Epithelial cell of esophagus (primary cell): Measurements from ENCODE around the genes TMEM82 and FBLIM1.

GRCh38 chr1:15387968-15388870, 21.5 kb upstream of the EFHD2 start:
- RRBS: no CpG with 5 or more reads among the region's 19 CpGs

DNA sequence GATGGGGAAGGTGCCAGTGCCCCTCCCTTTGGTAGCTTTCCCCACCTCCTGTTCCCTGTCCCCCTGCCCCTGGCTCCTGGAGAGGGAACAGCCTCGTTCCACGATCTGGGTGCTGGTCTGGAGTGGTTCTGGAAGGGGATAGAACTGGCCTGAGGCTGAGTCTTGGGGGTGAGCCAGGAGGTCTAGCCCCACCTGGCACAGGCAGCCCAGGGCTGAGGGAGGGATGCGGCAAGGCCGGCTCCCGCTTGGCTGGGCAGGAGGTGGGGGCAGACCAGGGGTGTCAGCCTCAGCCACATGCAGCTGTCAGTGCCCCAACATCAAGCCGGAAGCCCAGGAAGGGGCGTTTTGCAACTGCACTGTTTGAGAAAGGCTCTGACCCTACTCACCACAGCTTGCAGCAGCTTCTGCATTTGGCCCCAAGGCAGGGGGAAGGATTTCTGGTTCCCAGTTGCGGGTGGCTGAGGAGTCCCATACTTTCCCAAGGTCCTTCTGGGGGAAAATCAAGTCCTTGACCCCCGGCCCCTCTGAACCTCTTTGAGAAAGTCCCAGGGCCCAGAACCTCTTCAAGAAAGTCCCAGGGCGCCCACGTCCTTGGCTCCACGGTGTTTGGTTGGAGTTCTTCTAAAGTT, 1.9 kb downstream of the EFHD2 start:
- RRBS: 13% methylated on average over 3 of the region's 12 CpGs

GRCh38 chr1:15414959-15415357, 5.3 kb downstream of the EFHD2 start:
- RRBS: no CpG with 5 or more reads among the region's 4 CpGs

DNA sequence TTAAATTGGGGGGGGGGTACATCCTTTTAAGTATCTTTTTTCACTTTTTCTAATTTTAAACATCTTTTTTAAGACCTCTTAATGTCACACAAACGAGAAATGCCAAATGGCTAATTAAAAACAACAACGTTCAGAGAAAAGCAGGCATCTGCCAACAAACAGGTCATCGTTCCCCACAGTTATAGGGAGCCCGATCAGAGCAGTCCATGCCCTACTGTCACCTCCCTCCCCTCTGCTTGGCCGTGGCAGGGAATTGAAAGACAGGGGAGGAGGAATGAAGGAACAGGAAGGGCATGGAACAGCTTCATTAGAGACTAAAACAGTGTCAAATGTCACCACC, 3.7 kb downstream of the CELA2A start:
- RRBS: no CpG with 5 or more reads among the region's 5 CpGs

- RRBS: no CpG with 5 or more reads among the region's 11 CpGs
Observed at GRCh38 chr1:15507516-15508296, 16.3 kb downstream of the CASP9 start.

DNA sequence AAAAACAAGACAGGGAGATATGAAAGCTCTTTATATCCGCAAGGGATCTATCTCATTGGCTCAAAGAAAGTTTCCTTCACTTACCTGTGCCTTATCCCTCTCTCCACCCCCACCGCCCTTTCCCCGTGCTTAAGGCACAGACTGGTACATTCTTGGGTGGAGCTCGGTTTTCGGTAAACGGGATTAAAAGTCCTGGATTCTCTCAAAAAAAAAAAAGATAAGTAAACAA, 627 bp upstream of the DNAJC16 start:
- RRBS: no CpG with 5 or more reads among the region's 6 CpGs

DNA sequence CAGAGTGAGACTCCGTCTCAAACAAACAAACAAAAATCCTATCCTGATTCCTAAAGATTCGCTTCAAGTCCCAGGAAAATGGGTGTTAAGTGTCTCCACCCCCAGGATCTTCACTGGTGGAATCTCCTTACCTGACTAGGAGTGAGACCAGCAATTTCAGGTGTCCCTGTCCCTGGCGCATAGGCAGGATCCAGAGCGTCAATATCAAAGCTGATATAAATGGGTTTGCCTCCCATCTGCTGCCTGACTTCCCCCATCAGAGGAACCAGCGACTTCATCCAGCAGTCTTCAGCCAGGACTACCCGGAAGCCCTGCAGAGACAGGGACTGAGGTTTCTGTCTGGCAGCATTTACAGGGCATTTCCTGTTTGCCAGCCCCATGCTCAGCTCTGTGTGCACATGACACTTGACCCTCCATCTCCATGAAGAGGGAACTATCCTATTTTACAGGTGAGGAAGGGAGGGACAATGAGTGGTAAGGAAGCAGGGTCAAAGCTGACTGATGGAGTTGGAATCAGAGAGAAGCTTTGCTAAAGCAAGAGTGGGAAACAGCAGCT, 7.2 kb downstream of the AGMAT start:
- RRBS: no CpG with 5 or more reads among the region's 6 CpGs

DNA sequence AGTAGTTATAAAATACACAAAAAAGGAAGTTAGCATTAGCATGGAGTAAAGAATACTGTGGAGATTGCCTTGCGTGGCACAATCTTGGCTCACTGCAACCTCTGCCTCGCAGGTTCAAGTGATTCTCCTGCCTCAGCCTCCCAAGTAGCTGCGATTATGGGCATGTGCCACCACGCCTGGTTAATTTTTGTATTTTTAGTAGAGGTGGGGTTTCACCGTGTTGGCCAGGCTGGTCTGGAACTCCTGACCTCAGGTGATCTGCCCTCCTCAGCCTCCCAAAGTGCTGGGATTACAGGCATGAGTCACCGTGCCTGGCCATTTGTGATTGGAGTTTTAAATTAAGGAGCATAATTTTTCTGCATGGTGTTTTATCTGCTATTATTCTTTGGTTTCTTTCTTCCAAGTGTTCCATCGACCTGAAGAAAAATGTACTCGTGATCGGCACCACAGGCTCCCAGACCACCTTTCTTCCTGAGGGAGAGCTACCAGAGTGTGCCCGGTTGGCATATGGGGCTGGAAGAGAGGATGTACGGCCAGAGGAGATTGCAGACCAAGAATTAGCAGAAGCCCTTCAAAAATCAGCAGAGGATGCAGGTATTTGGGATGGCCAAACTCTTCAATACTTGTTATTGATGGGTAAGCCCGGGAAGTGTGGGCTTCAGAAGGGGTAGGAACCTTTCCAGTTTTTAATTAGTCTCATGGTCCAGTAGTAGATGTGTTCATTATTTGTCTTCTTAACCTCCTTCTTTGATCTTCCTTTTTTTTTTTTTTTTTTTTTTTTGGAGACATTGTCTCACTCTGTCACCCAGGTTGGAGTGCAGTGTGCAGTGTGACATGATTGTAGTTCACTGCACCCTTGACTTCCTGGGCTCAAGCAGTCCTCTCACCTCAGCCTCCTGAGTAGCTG, 8.0 kb upstream of the RSC1A1 start:
- RRBS: no CpG with 5 or more reads among the region's 12 CpGs

- RRBS: no CpG with 5 or more reads among the region's 5 CpGs
Observed at GRCh38 chr1:15716142-15716390, 20.0 kb upstream of the SLC25A34 start.

- RRBS: no CpG with 5 or more reads among the region's 21 CpGs
Observed at GRCh38 chr1:15728871-15729597, 7.0 kb upstream of the SLC25A34 start.

DNA sequence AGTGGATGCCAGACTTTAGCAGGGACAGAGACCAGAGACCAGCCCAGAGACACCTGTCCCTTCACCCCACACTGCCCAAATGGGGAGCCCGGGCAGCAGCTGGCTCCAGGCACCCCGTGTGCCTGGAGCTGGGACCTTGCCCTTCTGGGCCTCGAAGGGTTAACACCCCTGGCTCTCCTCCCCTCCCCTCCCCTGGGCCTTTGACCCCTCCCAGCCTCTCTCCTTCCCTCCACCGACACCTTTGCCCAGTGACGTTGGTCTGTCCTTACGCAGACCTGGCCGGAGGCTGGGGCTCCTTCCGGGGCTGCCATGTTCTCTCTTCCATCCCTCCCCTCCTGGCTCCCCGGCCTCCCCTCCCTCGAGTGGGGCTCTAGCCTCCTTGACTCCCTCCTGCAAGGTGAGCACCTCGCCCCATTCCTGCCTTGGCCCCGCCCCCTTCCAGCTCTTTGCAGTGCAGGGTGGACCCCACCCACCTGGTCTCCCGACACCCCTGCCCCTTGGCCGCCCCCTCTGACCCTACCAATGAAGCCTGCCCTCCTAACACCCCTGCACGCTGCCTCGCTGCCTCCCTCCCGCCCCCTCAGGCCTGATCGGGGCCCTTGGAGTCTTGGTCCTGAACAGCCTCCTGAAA, at the start of gene TMEM82:
Gene TMEM82, plus strand, starts transcription at position 249 of the 631 bp plus-strand sequence.
- RRBS: no CpG with 5 or more reads among the region's 18 CpGs

DNA sequence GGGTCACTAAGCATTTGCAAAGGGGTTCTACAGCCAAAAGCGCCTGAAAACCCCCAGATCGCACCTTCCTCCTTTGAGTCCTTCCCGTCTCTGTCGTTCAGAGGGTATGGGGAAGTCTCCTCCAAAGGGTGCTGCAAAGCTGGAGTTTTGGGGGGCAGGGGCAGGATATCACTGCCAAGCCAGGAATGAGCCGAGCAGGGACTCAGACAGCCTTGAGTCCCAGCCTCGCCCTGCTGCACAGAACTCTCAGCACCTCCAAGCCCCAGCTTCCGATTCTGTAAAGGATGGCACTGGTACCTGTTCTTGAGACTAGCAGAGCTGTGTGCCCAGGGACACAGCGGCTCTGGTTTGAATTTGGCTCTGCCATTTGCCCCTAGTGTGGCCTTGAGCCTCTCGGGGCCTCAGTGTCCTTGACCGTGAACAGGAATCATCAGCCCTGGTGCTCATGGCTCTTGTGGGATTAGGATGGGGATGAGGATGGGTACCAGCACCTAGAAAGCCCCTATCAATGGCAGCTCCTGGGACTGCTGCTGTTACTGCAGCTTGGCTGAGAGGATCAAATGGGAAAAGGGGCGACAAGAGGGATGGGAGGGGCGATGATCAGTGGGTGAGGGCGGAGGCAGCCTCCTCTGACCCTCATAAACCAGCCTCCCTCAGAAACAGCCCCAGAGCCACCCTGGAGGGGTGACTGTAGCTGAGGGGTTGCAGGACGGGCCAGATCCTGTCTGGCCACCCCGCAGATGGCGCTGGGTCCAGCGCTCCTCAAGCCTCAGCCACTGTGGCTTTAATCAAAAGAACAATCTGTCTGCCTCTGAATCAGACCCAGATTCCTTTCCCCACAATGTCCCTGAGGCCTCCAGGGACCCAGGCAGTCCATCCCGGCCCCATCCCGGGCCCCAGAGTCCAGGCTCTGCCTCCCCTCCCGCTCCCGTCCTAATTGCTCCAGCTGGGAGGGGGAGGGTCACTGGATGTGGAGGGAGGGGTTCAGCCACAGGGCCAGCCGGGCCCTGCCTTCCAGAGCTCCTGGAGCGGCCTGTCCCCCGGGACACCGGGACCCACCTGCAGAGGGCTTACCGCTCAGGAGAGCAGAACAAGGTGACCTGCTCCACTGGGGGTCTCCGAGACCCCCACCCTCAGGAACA, 1.3 kb upstream of the FBLIM1 start:
- RRBS: 20% methylated on average over 6 of the region's 27 CpGs

- RRBS: 6% methylated on average over 8 of the region's 20 CpGs
Observed at GRCh38 chr1:15758091-15758541, 479 bp upstream of the FBLIM1 start.

DNA sequence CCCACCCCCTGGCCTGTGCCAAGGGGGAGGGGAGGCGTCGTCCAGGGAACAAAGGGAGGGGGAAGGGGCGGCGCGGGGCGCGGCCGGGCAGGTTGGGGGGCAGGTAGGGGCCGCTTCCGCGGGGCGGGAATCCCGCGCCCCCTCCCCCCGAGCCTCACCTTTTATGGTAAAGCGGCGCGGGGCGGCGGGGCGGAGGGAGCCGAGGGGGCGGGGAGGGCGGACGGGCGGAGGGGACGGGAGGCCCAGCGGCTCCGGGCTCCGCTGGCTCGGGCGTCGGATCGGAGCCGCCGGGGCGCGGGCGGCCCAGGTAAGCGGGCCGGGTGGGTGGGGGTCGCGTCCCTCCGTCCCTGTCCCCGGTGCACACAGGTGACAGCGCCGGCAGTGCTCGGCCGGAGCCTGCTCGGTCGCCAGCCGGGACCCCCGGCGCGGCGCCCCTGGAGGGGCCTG, at the start of gene FBLIM1:
Gene FBLIM1, plus strand, starts transcription at position 254 of the 447 bp plus-strand sequence.
- RRBS: 8% methylated on average over 18 of the region's 56 CpGs

DNA sequence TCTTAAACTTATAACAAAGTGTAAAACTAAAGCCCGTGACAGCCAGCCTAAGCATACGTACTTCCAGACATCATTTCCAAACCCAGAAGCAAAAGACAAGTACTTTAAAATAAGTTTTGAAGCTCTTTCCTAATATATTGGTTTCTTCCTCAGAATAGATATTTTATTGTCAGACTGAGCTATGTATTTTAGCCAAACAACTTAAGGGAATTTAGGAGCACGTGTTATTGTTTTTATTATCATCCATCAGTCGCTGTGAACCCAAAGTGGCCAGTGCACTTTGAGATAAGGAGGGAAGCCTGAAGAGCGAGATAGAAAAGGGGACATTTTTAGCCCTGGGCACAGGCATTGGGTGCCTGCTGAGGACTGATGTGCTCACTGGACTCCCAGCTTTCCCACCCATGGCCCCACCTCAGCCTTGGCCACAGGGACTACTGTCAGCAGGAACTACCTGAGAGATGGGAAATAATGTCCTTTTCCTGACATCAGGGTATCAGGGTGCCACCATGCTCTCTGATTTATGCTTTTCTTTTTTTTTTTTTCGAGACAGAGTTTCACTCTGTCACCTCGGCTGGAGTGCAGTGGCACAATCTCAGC, 3.1 kb downstream of the FBLIM1 start:
- RRBS: no CpG with 5 or more reads among the region's 7 CpGs

DNA sequence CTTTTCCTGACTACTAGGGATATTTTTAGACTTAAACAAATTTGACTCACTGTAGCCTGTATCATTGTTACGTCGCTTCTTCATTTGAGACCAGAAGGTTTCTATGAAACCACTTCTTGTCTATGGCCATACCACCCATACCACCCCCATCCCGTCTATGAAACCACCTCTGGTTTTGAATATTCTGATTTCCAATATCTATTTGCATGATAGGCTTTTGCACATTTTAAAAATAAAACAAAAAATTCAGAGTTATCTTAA, 4.6 kb downstream of the SPEN start:
- RRBS: no CpG with 5 or more reads among the region's 3 CpGs

DNA sequence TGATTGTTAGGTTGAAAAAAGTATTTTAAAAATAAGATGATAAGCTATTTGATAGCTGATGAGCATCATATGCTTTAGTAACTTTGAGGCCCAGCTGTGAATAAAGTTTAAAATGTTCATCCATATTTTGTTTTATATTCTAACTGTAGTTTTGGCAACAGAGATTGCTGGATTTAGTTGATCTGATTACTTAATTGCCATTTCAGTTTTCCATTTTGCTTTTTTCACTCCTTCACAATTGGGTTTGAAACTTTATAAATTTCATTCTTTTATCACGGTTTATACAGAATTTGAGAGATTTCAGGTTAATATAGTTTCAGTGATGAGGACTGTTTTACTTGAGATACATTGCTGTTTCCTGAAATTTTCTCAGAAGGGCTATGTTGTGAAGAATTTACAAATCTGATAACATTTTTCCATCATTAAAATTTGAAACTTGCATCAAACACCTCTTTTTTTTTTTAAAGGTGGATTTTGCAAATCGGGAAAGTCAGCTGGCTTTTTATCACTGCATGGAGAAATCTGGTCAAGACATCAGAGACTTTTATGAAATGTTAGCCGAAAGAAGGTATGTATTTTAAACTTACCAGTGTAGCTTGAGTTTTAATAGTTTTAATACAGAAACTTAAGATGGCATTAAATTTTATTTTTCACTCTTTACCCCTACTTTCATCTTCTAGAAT, 54.0 kb downstream of the ZBTB17 start:
- RRBS: no CpG with 5 or more reads among the region's 3 CpGs

DNA sequence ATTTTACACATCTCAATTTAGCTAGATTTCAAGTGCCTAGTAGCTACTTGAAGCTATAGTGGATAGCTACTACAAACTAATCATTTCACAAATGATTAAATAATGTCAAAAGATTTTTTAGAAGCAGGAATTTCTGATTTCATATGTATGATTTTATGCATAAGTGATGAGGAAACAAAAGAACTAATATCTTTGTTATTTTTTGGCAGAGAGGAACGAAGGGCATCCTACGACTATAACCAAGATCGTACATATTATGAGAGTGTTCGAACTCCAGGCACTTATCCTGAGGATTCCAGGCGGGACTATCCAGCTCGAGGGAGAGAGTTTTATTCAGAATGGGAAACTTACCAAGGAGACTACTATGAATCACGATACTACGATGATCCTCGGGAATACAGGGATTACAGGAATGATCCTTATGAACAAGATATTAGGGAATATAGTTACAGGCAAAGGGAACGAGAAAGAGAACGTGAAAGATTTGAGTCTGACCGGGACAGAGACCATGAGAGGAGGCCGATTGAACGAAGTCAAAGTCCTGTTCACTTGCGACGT, 47.9 kb downstream of the ZBTB17 start:
- RRBS: no CpG with 5 or more reads among the region's 16 CpGs

DNA sequence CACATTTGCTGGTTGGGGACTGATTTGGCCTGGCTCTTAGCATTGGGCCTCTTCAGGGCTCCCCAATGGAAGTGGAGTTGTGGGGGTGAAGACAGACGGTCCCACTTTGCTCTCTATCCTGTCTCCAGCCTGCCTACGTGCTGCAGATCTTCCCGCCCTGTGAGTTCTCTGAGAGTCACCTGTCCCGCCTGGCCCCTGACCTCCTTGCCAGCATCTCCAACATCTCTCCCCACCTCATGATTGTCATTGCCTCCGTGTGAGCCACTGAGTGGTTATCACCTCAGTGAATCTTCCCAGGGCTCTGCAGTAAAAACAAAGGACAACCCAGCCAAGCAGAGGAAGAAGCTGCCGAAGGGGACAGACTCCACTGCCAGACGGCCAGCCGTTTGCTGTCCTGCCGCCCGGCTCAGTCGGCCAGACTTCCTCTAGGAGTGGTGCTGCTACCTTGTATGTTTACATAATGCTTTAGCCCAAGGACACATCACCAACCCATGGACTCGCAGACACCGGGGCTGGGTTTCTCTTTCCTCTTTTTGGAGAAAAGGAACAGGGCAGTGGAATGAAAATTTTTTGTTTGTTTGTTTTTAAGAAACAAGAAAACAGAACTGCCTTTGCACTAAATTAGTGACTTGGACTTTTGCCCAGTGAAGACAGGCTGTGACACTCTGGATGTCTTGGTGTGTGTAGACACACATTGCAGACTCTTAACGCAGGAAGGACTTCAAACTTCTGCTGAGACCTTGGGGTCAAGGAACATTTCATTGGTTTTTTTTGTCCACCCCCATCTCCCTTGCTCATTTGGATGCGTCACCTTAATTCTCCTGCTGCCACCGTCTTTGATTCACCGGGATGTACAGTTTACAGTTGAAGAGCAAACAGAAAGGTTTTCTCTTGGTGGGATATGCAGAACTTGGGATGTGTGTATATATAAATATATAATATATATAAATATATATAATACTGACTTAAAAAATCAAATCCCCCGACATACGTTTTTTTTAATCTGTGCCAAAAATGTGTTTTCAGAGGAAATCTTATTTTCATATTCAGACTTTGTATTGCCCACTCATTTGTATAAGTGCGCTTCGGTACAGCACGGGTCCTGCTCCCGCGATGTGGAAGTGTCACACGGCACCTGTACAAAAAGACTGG, 36.4 kb downstream of the ZBTB17 start:
- RRBS: no CpG with 5 or more reads among the region's 25 CpGs